Mononuclear cell (primary cell): ENCODE measurements around a stretch of chr2.

- RRBS: no CpG with 5 or more reads among the region's 6 CpGs
These were observed 19.8 kb downstream of the GNLY start for GRCh38 chr2:85713815-85714415.

GRCh38 chr2:85727814-85728849, 25.7 kb upstream of the ATOH8 start:
- RRBS: no CpG with 5 or more reads among the region's 17 CpGs

DNA sequence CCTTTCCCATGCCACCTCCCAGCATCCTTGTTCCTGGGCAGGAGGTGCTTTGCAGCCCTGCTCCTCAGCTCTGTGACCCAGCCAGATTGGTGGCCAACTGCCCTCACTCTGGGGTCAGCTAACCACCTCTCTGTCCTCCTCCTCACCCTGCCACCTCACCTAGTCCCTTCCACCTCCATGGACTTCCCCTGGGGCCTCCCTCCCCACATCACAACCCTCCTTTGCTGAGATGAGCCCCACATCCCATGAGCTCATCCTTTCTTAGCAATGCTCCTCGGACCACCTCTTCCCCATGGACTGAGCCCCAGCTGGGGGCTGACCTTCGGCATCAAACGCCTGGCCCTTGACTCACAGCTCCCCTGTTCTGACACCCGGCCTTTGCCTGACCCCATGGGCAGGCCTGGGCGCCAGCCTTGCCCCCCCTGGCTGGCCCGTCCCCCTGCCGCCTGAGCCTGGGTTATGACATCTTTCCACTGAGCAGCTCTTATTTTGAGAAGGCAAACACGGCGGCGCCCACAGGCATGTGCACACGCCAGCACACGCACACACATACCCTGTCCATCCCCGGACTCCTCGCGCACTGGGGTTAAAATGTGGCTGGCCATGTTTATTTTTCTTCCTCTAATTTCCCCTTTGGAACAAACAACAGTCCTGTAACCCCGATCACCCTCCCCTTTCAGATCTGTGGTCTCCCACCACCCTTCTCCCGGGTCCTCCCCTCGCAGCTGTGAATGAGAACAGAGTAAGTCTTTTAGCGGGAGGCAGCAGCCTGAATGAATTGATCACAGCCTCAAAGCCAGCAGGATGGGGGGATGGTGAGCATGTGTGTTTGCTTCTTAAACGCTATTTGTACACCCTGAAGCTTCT, 12.0 kb upstream of the ATOH8 start:
- RRBS: no CpG with 5 or more reads among the region's 20 CpGs

DNA sequence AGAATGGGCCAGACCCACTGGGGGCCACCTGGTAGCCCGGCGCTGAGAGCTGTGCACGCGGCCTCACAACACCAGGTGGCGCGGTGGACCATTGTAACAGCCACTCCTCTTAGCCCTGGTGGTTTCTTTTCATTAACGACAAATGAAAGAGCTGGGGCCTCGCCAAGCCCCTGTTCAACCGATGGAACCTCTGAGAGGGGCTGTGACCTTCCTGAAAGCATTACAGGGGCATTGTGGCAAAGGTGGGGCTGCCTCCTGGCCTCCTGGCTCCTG, 61.4 kb downstream of the ST3GAL5 start:
- RRBS: no CpG with 5 or more reads among the region's 9 CpGs

DNA sequence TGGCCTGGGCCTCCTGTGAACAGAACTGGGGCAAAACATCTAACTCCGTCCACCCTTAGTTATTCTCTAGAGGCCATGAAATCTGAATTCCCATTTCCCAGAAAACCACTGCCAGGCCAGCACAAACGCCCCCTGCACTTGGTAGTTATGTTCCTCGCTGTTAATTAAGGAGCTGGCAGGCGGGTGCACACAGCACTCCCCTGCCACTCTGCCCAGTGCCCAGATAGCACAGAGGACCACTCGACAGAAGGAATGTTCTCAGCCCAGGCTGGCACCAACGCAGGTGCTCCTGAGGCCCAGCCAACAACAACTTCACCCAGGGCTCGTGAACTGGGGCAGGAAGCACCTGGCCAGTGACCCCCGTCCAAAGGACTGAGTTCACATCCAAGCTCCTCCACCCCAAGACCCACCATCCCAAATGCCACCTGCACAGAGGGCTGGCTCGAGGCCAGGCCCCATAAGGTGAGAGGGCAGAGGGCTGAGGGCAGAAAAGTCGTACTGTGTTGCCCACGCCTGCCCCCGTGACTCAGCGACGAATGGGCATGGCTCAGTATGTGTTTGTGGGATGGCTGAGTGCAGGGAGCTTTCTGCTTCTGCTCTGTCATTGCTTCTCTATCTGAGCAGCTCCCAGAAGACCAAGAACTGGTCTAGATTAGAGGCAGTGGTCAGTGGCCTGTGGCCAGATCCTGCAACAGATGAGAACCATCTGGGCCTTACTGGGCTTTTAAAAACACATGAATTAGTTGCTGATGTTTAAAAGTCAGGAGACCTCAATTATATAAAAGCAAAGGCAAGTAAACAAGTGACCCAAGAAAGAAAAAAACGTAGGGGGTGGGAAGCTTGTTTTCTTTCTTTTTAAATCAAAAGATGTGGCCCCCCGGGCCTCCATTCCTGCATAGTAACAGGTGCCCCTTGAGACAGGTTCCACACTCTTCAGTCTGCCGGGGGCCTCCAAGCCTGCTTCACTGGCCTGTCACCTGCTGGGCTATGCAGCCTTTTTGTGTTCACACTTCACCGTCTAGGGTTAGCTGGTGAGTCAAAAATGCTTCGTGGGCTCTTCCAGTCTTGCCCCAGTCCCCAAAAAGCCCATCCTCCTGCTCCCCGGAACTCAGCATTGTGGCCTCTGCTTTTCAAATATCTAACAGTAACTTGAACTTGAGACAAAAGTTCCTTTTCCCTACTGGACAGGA, 68.3 kb downstream of the POLR1A start:
- RRBS: 50% methylated on average over 3 of the region's 20 CpGs

GRCh38 chr2:86041712-86042331, 63.9 kb downstream of the POLR1A start:
- RRBS: no CpG with 5 or more reads among the region's 7 CpGs

DNA sequence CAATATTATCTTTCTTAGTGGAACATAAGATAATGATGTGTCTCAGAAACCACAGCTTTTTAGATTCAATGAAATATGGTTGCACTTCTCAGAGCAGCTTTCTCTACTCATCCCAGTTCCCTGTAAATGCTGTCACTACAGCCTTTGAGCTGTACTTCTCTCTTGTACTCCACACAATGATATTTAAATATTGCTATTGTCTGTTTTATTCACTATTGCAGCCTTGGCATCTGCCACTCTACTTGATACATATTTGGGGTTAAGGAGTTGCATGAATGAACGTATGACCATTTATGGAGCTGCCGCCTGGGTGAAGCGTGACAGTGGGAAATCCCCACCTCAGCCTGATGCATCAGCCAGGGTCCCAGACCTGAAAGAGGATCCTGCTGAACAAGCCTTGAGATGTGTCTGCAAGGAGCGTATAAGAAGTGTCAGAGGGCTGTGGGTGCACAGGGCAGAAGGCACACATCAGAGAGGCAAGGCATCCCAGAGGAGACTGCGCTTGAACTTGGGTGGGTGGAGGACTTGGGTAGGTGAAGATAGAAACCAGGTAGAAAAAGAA, 39.1 kb downstream of the MRPL35 start:
- RRBS: no CpG with 5 or more reads among the region's 5 CpGs

- RRBS: no CpG with 5 or more reads among the region's 7 CpGs
These were observed 55.5 kb downstream of the MRPL35 start for GRCh38 chr2:86254650-86255325.

- RRBS: no CpG with 5 or more reads among the region's 5 CpGs
These were observed 56.9 kb downstream of the REEP1 start for GRCh38 chr2:86280506-86280850.

- RRBS: no CpG with 5 or more reads among the region's 4 CpGs
These were observed 4.5 kb upstream of the RNF103 start for GRCh38 chr2:86627962-86628683.

- RRBS: no CpG with 5 or more reads among the region's 4 CpGs
These were observed 47.9 kb upstream of the RNF103 start for GRCh38 chr2:86671412-86672090.

DNA sequence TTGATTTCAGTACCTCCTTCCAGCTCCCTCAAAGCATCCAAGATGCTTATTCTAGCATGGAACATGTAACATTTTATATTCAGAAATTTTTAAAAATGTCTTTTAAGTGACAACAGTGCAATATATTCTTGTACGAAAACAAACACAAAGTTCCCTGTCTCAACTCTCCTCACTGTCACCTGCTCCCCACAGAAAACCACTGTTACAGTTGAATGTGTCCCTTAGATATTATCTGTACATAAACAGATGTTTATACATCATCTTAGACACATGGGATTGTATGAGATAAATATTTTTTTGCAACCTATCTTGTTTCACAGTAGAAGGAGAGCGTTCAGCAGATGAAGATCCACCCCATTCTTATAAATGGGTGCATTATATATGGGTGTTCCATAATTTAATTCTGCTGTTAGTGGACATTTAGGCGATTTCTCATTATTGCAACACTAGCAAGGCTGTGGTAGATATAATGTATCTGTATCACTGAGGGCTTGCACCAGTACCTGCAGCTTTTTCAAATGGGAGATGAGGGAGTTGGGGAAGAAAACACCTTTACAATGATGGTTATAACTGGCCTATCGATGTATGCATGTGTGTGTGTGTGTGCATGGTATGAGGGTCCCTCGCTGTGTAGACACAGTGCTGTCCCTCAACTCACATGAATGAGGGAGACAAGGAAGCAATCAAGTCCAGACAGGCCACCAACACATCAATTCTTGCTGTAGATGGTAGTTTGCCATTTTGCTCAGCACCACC, 2.3 kb upstream of the CD8A start:
- RRBS: no CpG with 5 or more reads among the region's 5 CpGs

GRCh38 chr2:87018946-87019477, 2.6 kb downstream of the PLGLB1 start:
- RRBS: no CpG with 5 or more reads among the region's 11 CpGs

DNA sequence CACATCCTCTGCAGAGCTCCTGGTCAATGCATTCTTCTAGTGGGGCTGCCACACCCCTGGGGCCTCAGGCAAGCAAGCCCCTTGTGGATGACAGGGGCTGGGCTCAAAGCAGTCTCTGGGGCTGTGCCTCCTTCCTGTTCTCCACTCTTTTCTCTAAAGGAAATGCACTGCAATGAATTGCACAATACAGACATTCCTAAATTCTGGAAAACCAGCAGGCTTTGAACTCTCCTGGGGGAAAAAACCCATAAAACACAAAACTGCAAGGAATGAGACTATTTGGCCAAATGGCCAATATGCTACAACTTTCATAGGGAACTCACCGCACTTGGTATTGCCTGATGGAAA, 293.9 kb upstream of the PLGLB2 start:
- RRBS: no CpG with 5 or more reads among the region's 1 CpG

DNA sequence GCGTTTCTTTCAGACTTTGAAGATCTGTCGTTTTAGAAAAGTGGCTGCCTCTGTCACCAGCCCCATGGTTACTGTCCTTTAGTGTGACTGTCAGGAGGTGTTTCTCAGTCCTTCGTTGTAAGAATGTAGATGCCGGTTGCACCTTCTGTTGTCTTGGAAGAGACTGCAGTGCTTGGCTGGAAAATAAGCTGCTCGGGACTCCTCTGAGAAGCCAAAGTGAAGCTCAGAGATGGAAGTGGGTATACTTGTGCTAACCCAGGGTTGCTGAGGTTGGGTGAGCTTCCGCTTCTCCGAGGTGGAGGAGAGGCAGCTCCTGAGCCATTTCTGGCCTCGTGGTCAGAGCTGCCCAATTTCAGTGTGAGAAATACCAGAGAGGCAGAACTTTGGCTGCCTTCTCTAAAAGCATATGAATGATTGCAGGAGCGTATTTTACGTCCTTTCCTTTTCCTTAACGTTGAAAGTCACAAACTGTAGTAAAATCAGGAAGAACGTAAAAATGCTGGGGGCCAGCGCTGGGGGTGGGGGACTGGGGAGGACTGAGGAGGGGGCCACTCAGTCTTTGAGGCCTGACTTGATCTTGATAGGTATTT, 292.1 kb upstream of the PLGLB2 start:
- RRBS: no CpG with 5 or more reads among the region's 13 CpGs

DNA sequence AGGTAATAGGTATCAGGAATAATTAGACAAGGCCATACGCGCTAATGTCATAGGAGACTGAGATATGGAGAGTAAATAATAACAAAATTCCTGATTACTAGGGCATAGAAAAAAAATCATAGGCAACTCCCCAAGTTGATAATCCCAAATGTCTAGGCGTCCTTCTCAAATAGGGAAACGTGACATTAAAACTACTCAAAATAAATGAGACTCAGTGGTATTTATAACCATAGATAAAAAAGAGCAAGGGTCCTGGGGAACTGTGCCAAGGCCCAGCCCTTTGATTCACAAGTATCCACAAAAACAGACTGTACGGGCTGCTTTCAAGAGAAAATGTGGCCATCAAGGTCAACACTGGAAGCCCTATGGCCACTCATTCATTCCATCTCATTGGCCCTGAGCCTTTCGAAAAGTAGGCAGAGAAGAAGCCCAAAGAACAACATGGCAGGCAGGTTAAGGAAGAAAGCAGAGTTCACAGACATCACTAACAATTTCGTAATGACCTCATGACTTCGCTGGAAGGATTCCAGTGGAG, 252.7 kb upstream of the PLGLB2 start:
- RRBS: no CpG with 5 or more reads among the region's 8 CpGs

DNA sequence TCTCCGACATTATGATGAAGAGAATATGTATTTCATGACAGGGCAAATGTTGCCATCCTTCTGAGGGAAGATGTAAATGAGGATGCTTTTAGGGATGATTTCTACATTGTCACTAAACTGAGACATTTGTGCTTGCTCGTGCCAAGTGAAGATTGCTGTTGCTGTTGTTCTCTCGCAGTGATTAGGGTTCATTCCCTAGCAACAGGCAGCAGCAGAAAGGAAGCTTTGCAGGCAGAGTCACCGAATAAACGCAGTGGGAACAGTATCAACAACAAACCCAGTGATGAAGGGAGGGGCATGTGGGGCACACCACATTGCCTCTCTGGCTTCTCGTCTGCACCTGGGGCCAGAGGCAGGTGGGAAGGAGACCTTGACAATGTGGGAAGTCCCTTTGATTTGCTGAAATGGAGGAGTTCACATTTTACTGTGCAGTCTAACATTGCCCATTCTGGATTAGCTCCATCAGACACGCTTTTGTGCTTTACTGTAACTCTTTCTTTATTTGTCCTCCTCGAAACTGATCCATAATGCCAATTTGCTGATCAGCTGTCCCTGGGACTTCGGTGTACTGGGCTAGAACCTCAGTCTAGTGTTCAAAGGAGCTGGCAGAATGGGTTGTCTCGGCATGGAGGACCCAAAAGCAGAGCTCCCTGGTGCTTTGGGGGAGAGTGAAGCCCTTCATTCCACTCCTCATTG, 240.1 kb upstream of the PLGLB2 start:
- RRBS: no CpG with 5 or more reads among the region's 10 CpGs

GRCh38 chr2:88171181-88171422, 956 bp downstream of the THNSL2 start:
- RRBS: no CpG with 5 or more reads among the region's 3 CpGs

DNA sequence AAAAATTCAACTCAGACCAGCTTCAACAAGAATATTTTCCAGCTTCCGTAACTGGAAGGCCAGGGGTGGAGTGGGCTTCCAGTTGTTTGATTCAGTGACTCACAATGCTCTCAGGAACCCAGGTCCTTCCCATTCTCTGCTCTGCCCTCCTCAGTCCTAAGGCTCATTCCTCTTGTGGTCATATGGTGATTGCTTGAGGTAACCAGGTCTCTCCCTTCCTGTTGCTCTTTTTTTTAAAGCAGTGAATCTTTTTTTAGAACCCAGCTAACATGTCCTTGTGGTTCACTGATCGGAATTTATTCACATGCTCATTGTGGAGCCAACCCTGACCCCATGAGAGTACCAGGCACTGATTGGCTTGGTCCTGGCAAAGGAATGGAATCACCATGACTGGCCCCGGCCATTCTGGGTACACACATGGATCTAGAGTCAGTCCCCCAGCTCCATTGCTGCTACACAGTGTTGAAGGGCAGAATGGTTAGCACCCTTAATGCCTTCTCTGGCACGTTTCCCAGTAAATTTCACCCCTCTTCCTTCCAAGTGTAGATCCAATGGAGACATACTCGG, 7.4 kb downstream of the THNSL2 start:
- RRBS: no CpG with 5 or more reads among the region's 5 CpGs

DNA sequence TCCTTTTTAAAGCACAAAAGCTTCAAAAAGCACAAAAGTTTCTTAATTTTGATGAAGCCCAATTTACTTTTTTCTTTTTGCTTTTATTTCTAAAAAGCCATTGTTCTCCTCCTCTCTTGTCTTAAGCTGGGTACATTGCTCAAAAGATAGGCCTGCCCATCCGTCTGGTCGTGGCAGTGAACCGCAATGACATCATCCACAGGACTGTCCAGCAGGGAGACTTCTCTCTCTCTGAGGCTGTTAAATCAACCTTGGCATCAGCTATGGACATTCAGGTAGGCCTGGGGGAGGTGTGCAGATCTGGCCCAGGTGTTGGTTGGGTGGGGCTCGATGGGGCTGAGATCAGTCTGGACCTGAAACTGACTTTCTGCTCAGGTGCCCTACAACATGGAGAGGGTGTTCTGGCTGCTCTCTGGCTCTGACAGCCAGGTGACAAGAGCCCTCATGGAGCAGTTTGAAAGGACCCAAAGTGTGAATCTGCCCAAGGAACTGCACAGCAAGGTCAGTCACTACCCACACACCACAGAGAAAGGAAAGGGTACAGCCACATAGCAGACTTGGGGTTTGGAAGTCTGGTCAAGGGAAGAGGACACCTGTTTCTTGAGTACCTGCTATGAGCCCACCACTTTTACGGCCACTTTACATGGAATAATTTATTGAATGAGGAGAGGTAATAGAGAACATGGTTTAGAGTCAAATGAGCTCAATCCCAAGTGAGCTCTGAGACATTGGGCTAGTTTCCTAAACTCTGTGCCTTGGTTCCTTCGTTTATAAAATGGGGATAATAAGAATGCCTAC, 12.6 kb downstream of the THNSL2 start:
- RRBS: no CpG with 5 or more reads among the region's 6 CpGs